ENCODE measurements around a stretch of chr22.

GRCh38 chr22:50698303-50698981 is 39.6 kb upstream of the ACR start:
- PRO-cap, result no peak
- RAMPAGE, long total RNA, 4 experiments, result no peak in any of the 4 experiments

Measured in transverse colon (tissue), 4 donors.